Psoas muscle (tissue), 2 donors: Measurements from ENCODE around the genes ARHGAP6 and PRPS2.

DNA sequence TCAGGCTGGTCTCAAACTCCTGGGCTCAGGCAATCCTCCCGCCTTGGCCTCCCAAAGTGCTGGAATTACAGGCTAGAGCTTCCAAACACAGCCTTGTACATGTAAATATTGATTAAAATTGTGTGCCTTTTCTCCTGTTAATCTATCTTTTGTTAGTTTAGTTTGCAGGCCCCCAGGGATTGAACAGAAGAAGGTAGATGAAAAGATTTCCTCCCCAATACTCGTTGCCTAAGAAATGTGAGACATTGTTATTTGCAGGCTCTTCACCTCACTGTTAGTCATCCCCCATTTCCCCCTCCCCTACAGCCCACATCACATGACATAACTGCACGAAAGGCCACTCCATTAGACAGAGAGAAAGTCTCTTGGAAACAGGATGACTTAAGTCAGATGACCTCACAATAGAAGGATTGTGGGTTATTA is 13.3 kb upstream of the MID1 start:
- PRO-cap, 2 experiments = no peak in any of the 2 experiments

DNA sequence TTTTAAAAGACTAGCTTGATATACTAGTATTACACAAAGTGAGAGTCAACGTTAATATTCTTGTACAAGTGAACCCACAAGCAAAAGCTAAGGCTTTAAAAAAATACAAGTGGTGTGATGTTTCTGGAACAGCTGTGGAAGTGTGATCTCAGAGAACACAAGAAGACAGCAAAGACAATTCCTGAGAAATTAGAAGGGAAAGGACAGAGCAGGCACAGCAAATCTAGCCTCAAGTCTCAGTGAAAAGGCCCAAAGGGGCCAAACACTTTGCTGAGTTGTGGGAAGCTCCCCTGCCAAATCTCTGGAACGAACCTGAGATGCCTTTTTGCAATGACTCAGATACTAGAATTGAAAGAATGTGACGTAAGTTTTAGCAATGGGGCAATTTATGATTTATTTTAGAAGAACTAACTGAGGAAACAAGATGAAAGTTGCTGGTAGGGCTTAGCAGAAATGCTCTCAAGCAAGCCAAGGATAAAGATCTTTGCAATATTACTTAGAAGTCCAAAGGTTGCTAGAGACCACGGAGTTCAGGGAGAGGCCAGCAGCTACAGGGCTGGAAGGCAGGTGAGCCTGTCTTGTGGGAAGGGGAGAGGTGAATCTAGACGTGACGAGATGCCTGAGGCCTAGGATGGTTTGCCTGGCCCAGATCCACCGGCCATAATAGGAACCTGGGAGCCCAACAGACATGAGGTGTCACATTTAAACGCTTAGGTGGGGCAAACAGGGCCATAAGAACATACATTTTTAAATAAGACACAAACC is 92.9 kb downstream of the AMELX start:
- PRO-cap, 2 experiments = no peak in any of the 2 experiments

- PRO-cap, 2 experiments = no peak in any of the 2 experiments
These were observed 133.6 kb downstream of the AMELX start for GRCh38 chrX:11426731-11427233.

DNA sequence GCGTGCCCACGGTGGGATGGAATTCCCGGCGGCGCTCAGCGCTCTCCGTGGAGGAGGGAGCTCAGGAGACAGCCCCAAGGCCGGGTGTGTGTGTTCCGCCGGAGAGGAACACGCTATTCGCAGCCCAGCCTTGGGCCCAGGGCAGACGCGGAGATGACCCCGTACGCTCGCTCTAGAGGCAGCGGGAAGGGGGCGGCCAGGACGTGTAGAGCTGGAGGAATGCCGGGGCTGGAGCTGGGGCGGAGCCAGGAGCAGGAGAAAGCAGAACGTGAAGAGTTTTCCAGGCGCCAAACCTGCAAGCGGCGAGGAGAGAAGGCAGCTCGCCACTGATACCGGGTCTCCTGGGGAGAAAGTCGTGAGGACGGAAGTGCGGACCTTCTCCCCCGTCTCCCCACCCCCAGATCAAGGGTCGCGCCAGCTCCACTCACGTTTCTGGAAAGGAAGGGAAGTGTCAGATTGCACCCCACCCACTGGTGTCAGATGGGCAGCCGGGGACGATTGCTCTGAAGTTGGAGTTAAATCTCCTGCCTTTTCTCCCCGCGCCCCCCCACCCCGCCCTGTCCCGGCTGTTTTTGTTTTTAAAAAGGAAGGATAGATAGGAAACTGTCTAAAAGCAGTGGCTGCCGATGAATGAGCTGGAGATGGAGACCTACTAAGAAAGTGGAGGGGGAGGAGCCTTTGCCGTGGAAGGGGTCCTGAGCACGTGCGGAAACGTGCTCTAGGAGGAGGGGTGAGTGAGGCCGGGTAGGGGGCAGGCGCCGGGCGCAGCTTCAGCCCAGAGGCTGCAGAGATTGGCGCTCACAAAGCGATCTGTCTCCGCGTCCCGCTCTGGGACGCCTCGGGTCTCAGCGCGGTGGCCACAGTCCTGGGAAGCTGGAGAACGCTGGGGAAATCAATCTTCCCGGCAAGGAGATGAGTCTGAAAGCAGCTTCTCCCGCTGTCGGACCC is at the start of gene ARHGAP6:
TSS of gene ARHGAP6 (minus strand) at position 349 of the 948 bp plus-strand sequence.
- PRO-cap, 2 experiments = peak in 1 of 2 experiments; most common plus-strand start position 479 of the sequence (in 1); most common minus-strand start position 404 of the sequence (in 1)

GRCh38 chrX:11759045-11759349 is 960 bp downstream of the MSL3 start:
- PRO-cap, 2 experiments = no peak in any of the 2 experiments

GRCh38 chrX:11941167-11941484 is 183.1 kb downstream of the MSL3 start:
- PRO-cap, 2 experiments = no peak in any of the 2 experiments

- PRO-cap, 2 experiments = no peak in any of the 2 experiments
These were observed 18.7 kb upstream of the PRPS2 start for GRCh38 chrX:12772446-12772949.

DNA sequence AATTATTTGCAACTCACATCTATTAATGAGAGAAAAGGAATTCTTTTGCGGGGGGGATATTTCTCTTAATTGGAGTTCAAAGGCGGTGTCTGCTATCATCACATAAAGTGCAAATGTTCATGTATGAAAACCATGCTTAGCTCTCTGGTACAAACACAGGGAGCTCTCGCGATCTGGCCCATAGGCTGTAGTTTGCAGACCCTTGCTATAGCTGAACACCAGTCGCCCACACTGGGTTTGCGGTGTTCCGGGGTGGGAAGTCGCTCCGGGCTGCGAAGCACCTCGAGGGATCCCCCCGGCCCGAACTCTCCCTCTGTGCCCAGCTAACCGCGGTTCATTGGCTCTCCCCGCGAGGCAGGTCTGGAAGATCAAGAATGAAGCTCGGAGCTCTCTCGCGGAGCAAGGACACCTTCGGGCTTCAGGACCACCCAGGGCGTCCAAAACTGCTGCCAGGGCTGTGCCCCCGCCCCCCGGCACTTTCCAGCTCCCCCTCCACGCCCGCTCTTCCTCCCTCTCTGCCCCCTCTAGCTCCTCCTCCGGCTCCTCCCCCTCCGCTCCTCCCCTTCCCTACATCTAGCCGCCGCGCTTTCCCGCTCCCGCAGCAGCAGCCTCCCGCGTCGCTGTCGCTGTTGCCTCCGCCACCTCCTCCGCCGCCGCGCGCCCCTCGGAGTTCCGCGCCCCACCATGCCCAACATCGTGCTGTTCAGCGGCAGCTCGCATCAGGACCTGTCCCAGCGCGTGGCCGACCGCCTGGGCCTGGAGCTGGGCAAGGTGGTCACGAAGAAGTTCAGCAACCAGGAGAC is at the start of gene PRPS2:
TSS of gene PRPS2 (plus strand) at position 599 of the 803 bp plus-strand sequence.
- PRO-cap, 2 experiments = no peak in any of the 2 experiments

DNA sequence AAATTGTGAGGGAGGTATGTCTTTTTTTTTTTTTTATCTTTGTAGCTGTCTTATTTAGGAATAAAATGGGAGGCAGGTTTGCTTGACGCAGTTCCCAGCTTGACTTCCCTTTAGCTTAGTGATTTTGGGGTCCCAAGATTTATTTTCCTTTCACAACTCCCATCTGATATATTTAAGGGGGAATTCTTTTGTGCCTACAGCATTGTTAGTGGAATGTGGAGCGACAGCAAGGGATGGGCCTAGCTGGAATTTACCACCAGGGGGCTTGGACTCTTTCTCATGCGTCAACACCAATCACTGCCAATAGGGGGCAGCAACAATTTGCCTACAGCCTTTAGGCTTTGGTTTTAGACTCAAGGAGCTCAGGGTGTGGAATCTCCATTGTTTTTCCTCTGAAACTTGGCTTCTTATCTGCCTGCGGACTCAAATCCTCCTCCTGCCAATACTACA is 28.2 kb upstream of the TMSB4X start:
- PRO-cap, 2 experiments = no peak in any of the 2 experiments

DNA sequence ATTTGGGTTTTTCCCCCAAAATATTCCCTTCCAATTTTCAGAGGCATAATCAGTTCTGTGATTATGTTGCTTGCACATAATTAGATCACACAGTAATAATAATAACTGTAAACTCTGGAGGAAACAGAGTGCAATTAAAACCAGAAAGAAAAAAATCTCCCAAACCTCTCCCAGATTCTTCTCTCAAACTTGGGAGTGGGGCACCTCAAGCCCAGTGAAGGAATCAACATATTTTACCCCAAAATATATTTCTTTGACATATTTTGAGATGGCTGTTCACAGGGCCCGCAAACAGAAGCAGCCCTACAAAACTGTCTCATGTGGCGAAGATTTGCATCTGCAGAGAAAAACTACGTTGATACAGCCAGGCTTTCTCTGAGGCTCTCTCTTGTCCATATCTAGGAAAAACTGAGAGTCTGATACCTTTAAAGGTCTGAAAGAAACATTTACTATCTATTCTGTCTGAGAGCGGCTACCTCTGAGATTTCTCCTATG is 23.4 kb upstream of the TMSB4X start:
- PRO-cap, 2 experiments = no peak in any of the 2 experiments

- PRO-cap, 2 experiments = no peak in any of the 2 experiments
These were observed 17.7 kb upstream of the TMSB4X start for GRCh38 chrX:12957318-12957527.

DNA sequence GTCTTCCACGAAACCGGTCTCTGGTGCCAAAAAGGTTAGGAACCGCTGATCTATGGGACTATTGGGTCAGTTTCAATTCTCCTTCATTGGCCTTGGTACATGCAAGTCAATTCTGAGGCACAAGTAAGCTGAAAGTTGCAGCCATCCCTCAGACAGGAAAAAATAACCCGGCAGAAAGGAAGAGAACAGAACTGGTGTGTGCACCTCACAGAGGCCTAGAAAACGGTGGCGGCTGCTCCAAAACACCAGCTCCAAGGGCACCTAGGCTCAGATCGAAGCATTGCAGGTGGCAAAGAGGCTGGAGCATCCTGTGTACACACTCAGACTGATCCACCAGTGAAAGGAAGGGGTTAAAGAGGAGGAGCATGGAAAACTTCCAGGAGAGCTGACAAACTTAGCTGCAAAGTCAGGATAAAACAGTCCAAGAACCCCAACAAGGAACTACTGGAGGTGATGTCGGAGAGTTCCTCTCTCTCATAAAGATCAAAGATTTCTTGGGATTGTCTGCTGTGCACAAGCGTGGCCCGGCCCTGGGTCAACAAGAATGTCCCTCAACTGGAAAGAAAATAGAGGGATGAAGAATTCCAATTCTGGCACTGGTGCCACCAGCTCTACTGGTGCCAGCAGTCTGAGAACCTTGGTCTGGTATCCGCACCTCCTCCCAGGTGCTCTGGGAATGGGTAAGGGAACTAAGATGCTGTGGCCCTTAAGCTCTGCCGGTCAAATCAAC is 6.6 kb upstream of the TMSB4X start:
- PRO-cap, 2 experiments = no peak in any of the 2 experiments

DNA sequence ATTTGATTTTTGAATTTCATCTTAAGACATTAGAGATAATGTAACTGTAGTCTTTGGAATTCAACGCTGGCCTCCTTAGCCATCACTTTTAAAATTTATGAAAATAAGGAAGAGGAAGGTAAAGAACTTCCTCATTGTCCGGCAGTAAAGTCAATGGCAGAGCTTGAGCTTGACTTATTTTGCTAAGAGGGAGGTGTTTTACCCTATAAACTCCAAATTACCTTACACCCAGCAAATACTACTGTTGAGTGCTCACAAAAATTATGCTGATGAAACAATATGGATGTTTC is 733 bp upstream of the TMSB4X start:
- PRO-cap, 2 experiments = peak in 1 of 2 experiments; most common plus-strand start position 144 of the sequence (in 1)

GRCh38 chrX:12975451-12975885 is 558 bp downstream of the TMSB4X start:
- PRO-cap, 2 experiments = no peak in any of the 2 experiments

GRCh38 chrX:12984361-12985435 is 9.8 kb downstream of the TMSB4X start:
- PRO-cap, 2 experiments = no peak in any of the 2 experiments

DNA sequence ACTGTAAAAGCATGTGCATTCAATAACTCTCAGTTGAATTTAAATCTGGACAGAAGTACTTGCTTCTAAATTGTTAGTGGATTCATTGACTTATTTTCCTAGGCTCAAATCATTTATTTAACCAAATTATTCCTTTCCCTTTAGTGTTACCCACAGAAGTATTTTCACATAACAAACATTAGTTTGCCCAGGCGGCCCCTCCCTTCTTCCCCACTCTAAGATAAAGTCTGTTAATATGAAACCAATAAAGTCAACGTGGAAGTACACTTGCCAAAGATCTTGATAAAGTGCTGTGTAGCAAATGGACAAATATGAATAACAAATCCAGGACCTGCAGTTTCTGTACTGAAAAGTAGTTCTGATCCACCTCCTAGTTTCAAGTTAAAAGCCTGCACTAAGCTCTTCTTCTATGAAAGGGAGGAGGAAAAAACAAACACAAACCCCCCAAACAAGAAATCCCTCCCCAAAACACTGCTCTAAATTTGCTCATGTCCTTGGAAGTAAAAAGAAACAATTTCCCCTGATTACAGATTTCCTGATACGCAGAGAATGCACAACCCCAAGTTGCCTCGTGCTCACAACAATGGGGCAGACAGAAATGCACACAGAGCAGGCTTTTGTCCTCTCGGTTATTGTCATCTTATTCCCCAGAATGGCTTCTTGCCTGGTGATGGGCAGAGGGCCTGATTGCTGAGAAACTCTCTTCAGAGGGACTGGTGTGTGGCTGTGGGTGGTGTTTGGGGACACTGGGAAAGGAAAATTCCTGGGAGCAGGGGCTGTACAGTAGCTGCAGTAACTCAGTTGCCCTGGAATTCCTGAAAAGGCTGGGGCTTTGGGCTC is 23.2 kb downstream of the TMSB4X start:
- PRO-cap, 2 experiments = no peak in any of the 2 experiments

GRCh38 chrX:12999489-12999947 is 24.6 kb downstream of the TMSB4X start:
- PRO-cap, 2 experiments = no peak in any of the 2 experiments

DNA sequence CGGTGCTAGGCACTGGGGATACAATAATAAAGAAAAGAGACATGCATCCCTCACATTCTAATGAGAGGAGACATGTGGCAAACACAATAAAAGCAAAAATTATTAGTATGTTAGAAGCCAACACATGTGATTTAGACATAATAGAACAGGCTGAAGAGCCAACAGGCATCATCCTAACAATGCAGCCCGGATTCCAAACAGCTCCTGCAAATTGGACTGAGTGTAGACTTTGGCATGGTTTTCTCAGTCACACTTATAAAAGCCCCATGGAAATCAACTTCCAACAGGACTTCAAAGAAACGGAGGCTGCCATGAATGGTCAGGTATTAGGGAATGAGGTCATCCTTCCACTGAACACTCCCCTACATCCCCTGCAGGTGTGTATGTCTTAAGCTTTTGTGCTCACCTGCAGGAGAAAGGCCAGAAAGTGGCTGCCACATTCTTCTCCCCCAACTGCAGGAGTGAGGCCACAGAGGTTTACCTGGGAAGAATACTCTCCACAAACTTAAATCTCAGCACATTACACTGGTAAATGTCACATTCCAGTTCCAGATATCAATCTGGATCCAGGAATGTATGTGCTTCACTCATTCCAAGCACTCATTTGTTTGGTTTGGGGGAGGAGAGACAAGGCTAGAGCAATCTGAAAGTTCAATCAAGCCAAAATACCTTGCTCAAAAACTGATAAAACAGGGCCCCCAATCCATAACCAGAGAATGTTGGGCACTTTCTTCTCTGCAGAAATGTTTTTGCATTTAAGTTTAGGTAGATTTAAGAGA is 15.6 kb downstream of the FAM9C start:
- PRO-cap, 2 experiments = no peak in any of the 2 experiments

- PRO-cap, 2 experiments = no peak in any of the 2 experiments
These were observed 57.2 kb upstream of the FAM9C start for GRCh38 chrX:13101576-13102141.

GRCh38 chrX:13201643-13202194 is 118.1 kb downstream of the ATXN3L start:
- PRO-cap, 2 experiments = no peak in any of the 2 experiments